Mammary microvascular endothelial cell (primary cell): ENCODE measurements around a stretch of chr17.

DNA sequence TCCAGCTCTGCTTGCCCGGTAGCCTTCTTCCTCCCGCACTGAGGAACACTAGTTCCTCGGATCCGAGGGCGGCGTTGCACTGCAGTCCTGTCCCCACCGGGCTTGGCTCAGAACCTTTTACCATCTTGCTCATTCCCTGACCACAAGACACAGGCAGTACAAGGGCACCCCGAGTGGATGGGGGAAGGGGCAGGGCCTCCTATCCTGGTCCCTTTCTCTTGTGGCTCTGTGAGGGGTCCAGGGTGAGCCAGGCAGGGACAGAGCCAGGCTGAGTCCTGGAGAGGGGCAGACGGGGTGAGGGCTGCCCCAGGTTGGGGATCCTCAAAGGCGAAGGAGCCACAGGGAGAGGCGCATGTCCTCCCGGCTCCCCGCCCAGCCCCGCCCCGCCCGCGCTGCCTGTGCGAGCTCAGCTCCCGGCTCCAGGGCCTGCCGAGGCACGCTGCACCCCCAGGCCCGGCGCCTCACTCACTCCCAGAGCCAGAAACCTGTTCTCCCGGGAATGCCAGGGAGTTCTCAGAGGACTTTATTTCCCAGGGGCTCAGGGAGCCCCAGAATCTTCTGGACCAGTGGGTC, 1.6 kb downstream of the FOXN1 start:
- RAMPAGE, long total RNA, result no peak

DNA sequence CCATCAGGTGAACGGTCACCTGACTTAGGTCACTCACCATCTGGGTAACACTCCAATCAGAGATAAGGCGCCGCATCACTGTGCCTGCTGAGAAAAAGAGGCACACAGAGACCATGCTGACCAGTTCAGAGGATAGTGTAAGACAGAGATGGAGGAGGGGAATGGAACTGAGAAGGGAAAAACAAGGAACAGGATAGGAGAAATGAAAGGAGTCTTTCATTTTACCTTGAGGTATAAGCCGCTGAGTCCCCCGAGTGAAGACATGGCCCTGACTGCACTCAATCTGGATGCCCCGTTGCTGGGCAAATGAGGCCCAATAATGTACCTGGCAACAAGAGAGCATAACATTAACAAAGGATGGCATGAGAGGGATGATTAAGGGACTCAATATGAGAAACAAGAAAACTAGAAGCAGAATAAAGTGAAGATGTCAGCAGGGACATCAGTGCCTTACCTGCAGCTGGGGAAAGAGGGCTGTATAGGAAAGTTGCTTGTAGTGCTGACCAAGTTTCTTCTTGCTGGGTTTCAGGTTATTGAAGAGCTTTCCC, 13.3 kb downstream of the BLTP2 start:
- RAMPAGE, long total RNA, result no peak

DNA sequence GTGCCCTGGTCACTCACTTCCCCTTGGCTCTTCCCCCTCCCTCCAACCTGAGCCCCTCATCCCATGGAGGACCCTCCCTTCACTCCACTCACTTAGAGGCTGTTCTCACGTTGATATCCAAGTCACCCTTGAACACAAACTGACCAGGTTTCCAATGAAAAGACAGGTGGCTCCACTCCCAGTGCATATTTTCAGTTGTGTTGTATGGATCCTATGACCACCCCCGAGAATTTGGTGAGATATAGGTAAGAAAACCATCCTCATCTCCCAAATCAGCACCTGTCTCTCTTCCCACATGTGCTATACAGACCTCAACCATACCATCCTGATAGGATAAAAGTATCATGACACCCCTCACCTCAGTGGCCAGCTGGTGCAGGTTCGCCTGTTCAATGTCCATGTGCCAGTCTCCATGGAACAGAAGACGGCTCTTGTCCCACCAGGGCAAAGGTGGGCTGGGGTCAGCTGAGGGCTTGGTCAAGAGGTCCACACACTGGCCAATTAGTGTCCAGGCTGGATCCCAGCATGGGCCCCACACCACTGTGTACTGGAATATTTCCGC, 11.7 kb downstream of the BLTP2 start:
- RAMPAGE, long total RNA, result no peak

GRCh38 chr17:28640341-28641132, 4.4 kb downstream of the BLTP2 start:
- RAMPAGE, long total RNA, result no peak

- RAMPAGE, long total RNA, result no peak
These were observed 383 bp upstream of the BLTP2 start for GRCh38 chr17:28645253-28645828.

DNA sequence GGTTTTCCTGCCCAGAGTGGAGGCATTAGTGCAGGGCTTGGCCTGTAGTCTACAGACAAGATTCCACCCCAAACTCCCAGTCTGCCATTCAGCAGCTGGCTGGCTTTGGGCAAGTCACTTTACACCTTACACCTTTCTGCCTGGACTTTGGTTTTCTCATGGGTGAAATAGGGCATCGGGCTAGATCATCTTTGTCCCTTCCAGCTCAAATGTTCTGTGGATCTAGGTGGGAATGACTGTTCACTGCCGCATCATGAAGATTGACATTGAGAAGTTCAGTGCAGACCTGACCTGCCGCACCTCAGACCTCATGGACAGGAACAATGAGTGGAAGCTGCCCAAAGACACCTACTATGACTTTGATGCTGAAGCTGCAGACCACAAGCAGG, 16.6 kb downstream of the PROCA1 start:
- RAMPAGE, long total RNA, result no peak

DNA sequence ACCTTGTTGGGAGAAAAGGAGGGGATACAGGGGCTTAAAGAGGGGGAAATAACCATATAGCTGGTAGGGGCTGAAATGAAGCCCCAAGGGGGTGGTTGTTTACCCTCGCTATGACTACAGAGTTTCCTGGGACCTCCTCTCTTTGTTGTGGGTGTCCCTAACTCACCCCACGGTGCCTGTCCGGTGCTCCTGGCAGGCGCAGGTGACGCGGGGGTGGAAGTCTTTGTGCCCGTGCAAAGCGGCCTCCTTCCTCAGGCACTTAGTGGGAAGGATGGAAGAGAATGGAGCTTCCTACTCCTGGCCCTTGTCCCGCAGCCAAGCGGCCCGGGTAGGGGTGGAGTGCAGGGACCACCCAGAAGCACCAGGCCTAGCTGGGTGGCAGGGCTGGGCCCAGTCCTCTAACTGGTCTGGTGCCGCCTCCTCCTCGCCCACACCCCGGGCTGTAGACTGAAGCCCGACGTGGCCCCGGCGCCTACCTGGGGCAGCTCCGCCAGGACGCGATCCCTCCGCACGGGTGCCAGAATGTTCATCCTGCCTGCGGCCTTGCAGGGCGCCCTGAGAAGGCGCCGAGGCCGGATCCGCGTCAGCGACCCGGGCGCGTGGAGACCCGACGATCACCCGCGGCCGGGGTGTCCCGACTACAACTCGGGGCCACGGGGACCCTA, 799 bp downstream of the RAB34 start:
- RAMPAGE, long total RNA, result no peak

- RAMPAGE, long total RNA, result no peak
These were observed 980 bp downstream of the TRAF4 start for GRCh38 chr17:28744858-28745124.

- RAMPAGE, long total RNA, result start-site peak on the minus strand at chr17:28812385-28812930, 85 and 24 reads in 2 replicates
These were observed 30.2 kb downstream of the FAM222B start for GRCh38 chr17:28812022-28813239.

DNA sequence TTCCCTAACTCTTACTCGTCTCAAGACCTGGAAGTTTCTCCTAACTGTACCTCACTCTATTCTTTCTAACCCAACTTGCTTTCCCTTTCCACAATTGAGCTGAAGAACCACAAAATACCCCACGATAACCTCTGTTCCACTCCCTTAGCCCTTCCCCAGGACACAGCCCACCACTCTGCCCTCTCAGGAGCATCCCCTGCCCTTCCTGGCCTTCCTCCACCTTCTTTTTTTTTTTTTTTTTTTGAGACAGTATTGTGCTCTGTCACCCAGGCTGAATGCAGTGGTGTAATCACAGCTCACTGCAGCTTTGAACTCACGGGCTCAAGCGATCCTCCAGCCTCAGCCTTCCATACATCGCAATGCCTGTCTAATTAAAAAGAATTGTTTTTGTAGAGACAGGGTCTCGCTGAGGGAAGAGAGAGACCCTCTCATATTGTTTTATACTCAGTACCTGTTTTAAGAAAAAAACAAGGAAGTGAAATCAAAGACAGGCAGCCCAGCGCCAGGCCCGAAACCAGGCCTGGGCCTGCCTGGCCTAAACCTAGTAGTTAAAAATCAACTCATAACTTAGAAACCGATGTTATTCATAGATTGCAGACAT, 4.2 kb downstream of the FLOT2 start:
- RAMPAGE, long total RNA, result no peak

- RAMPAGE, long total RNA, result no peak
These were observed 9.8 kb upstream of the DHRS13 start for GRCh38 chr17:28912447-28913375.

DNA sequence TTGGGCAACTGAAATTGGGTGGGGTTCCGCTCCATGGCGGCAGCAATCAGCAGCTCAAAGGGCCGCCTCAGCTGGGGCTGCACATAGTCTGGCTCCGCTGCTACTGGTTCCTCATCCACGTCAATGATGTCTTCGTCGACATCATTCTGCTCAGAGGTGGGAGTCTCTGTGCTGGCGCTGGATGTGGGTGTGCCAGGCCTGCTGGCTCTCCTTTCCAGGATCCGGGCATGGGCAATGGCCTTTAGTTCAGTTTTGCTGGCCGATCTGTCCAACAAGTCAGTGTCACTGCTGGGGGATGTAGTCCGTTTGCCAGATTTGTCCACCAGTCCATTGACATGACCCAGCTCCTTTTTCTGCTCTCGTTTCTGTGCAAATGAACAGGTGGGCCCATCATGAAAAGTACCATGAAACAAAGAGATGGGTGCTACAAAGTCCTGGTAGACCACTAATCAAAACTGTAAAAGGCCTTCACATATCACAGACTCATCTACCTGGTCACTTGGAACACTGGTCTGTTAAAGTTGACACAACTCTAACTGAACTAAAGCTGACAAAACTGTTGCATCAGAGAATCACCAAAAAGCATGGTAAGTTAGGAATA, 21.2 kb upstream of the DHRS13 start:
- RAMPAGE, long total RNA, result no peak

DNA sequence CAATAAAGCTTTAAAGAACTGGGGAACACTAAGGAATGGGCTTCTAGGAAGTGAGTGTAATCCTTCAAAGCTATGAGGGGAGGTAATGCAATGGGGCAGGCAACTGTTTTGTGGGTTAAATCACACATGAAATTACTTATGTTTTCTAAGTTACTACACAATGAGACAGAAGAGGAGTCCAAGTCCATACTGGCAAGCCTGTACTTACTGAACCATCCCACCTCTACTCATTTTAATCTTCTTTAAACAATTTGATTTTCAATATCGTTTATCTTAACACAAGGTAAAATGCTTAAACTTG, 21.0 kb downstream of the PHF12 start:
- RAMPAGE, long total RNA, result no peak

GRCh38 chr17:29089737-29090232, 46.8 kb downstream of the PIPOX start:
- RAMPAGE, long total RNA, result no peak

- RAMPAGE, long total RNA, result no peak
These were observed 55.3 kb downstream of the MYO18A start for GRCh38 chr17:29124824-29125332.

DNA sequence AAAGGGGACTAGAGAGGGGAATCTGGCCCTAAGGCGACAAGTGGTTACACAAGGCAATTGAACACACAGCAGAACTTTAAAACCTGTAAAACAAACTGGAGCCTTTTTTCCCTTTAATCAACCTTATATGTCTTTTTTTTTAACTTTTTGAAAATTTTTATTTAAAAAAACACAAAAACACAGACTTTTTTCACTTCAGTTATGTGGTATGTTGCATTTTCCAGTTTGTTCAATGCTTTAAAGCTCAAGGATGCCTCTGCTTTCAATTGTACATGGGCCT, 15.5 kb downstream of the CRYBA1 start:
- RAMPAGE, long total RNA, result no peak

- RAMPAGE, long total RNA, result no peak
These were observed 34.6 kb downstream of the TAOK1 start for GRCh38 chr17:29424676-29425286.

- RAMPAGE, long total RNA, result no peak
These were observed 39.9 kb downstream of the TAOK1 start for GRCh38 chr17:29429817-29430683.

DNA sequence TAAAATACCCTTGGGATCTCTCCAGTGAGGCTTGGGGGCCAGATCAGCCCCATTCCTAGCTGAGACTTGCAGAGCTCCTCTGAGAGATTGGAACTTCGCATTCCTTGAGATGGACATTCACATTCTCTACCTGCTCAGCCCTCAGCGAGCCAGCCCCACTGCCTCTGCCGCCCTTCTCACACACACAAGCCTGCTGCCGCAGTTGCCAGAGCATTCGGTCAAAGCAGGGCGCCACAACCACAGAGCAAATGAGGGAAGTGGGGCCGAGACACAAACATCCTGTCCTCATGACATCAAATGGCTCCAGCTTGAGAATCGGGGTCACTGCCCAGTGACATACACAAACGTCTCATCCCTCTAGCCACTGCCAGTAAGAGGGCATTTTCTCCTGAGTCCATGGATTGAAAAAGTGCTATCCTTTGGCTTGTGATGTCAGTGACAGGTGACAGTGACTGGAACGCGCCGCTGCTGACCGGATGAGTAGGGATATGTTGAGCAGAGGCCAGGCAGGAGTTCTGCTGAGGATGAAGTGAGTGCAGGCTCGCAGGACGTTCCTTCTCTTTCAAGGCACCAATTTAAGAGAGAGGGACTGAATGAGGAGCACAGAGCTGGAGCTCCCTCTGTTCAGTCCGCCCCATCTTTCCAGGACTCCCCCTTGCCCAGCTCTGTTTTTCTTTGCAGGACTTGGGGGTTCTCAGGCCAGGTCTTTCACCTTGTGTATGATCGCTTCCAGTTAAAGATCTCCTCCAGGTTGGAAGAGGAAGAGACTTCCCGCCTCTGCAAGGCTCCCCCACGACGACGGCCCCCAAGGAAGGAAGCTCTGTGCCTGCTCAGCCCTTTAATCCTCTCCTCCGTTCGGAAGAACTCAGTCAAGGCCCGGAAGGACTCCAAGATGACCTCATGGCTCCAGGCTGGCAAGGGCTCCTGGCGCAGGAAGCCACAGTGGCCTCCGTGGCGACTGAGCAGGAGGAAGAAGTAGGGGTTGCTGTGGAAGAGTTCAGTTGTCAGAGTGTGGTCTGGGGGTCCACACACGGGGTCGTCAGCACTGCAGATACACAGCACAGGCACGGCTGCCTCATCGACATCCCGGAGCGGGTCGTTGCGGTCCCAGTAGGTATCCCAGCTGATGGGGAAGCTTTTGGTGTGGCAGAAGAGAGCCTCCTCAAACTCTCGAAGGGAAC, 4.6 kb downstream of the ABHD15 start:
- RAMPAGE, long total RNA, result no peak

DNA sequence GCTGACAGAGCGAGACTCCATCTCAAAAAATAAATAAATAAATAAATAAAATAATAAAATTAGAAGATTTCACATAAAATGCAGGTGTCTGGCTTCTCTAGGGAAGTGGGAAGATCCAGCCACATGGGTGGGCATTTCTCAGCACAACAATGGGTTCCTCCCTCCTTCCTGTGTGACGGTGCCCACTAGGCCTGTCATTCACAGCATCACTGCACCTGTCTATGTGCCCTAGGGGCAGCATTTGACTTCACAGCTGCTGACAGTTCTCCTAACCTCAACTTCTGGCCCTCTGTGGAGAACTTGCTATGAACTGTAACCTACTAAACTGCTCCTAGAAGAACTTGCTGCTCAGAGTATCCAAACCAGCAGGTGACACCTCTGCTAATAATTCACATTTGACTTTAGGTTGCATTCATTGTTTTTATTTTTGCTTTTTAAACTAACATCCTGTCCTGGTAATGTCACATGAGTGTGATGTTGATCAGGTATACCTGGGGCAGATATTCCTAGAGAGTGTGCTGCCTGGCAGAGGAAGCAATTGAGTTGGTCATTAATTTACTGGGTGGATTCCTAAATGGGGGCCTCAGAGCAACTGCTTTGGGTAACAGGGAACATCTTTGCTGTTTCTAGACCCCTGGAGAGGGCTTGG, 2.9 kb downstream of the ABHD15 start:
- RAMPAGE, long total RNA, result no peak